Jejunum (tissue), 1 donor: ENCODE results near the gene HESX1.

DNA sequence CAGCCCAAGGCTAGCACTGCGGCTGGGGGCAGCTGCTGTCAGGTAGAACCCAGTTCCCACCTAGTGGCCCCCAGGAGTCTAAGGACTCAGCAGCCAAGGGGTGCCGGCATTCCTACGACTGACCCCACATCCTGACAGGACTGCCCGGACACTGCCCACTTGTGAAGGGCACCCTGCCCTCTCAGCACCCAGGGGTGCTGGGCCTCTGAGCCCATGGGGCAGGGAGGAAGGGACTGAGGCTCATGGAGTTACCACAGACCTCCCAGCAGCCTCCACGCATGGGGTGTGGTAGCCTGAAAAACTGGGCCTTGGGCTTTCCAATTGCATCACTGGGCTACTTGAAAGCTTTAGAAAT, 13.3 kb downstream of the TKT start:
- PRO-cap = no peak

DNA sequence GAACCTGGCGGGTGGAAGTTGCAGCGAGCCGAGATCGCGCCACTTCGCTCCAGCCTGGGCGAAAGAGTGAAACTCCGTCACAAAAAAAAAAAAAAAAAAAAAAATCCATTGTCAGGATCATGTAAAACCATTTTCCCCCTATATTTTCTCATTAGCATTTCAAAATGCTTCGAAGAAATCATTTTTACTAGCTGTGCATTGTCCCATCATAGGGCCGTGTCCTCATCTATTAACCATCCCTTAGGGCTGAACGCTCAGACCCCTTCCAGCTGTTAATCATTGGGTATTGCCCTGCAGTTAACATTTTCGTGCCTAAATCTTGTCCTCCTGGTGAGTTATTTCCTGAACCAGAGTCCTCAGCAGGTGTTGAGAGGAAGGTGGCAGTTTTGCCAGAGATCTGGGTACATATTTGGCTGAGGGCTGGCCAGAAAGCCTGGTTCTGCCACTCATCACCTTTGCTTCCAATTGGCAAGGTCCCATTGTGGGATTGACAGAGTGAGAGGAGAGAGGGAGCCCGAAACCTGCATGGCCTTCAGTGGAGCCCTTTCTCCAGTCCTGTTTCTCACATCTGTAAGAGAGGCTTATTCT, 8.7 kb upstream of the TKT start:
- PRO-cap = no peak

- PRO-cap = no peak
Measured at GRCh38 chr3:53308049-53308603, 39.2 kb downstream of the DCP1A start.

- PRO-cap = no peak
Measured at GRCh38 chr3:53477891-53478842, 16.2 kb upstream of the CACNA1D start.

- PRO-cap = no peak
Measured at GRCh38 chr3:53496129-53496299, 1.6 kb downstream of the CACNA1D start.

DNA sequence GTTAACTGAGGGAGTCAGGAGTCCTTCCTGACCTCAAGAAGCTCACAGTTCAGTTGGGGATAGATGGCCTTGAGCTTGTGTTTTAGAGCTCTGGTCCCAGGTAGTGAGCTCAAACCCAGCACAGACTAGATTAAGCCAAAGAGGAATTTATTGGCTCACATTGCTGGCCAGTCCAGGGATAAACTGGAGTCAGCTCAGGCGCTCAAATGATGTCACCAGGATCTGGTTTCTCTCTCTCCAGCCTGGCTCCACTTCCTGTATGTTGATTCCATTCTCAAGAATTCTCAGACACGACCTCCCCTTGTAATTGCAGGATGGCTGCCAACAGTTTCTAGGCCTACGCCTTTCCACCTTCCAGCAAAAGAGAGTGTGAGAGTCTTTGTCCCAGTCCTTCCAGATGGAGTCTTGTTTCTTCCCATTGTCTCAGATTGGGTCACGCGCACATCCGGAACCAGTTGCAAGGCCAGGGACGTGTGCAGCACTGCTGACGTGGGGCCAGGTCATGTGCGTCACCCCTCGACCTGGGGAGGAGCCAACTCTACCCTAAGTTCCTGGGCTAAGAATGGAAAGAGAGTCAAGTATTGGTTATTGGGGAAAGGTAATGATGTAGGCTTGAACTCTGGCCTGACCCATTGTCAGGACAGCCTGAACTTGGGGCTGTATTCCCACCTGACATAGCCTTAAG, 31.4 kb downstream of the CACNA1D start:
- PRO-cap = no peak

- PRO-cap = no peak
Measured at GRCh38 chr3:53804823-53805500, 41.3 kb downstream of the CHDH start.

- PRO-cap = no peak
Measured at GRCh38 chr3:53816013-53816842, 30.0 kb downstream of the CHDH start.

DNA sequence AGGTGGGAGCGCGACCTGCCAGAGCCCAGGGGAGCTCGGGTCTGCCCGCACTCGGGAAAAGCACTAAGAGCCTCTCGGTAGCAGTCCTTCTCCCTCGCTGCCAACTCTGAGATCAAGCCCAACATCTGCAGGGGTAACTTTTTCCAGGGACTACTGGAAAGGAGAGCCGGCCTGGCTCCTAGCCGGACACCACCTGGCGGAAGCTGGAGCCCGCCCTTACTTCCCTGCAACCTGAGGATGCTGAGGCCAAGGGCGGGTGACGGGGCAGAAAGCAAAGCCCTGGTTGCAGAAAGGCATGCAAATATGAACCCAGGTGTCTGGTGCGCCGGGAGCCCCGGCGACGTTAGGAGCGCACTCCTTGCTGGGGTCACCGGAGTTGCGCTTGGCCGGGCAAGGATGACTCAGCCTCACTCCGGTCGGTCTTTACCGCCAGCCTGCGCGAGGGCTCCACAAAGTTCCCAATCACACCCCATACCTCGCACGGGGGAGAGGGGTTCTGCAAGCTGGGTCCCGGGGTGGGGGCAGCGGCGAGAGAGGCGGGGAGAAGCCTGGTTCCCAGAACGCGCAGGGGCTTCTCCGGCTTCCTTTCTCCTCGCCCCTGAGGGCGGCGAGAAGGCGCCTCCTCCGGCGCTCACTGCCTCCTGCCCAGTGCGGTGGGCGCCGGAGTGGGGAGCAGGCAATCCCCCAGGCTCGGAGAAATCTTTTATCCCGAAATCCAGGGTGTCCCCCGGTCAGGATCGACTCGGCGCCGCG, 1.3 kb upstream of the CACNA2D3 start:
- PRO-cap = no peak

DNA sequence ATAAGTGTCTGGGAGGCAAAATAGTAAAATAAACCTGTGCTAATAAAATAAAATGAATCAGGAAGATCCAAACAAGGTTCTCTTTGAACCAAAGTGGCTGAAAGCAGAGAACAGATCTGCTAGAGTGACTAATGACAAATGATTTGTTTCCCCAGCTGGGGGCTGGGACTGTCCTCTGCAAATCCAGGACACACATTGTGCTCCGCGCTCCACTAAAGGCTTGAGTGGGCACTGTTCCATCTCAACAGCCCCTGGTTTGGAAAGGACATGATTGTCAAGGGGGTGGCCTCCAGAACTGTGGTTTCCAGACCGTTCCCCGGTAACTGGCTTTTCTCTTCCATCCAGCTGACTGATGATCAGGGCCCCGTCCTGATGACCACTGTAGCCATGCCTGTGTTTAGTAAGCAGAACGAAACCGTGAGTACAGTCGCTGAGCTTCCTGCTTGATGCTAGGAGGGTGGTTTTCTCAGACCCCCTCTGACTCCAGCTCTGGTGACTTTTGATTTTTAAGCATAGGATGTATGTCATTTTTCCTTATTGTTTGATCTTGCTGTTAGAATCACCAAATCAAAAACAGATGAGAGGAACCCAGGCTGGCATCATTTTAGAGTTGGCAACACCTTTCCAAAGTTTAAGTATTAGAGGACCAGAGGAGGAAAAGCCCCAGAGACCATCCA, 90.9 kb downstream of the LRTM1 start:
- PRO-cap = no peak

- PRO-cap = no peak
Measured at GRCh38 chr3:54966882-54967262, 39.0 kb upstream of the LRTM1 start.

DNA sequence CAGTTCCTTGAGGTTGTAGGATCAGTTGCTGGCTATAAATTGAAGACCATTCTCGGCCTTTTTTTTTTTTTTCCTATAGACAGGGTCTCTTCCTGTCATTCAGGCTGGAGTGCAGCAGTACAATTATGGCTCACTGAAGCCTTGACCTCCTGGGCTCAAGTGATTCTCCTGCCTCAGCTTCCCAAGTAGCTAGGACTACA, 207.0 kb upstream of the LRTM1 start:
- PRO-cap = no peak

GRCh38 chr3:56466939-56467434, 1.3 kb downstream of the ERC2 start:
- PRO-cap = no peak

- PRO-cap = no peak
Measured at GRCh38 chr3:56566399-56567274, 9.7 kb downstream of the CCDC66 start.

- PRO-cap = no peak
Measured at GRCh38 chr3:56918086-56918763, 116.5 kb upstream of the ARHGEF3 start.

- PRO-cap = no peak
Measured at GRCh38 chr3:57199847-57200238, at the start of gene HESX1. HESX1 (minus strand) TSS chr3:57199978.

GRCh38 chr3:57245805-57246551, 18.4 kb downstream of the APPL1 start:
- PRO-cap = no peak

DNA sequence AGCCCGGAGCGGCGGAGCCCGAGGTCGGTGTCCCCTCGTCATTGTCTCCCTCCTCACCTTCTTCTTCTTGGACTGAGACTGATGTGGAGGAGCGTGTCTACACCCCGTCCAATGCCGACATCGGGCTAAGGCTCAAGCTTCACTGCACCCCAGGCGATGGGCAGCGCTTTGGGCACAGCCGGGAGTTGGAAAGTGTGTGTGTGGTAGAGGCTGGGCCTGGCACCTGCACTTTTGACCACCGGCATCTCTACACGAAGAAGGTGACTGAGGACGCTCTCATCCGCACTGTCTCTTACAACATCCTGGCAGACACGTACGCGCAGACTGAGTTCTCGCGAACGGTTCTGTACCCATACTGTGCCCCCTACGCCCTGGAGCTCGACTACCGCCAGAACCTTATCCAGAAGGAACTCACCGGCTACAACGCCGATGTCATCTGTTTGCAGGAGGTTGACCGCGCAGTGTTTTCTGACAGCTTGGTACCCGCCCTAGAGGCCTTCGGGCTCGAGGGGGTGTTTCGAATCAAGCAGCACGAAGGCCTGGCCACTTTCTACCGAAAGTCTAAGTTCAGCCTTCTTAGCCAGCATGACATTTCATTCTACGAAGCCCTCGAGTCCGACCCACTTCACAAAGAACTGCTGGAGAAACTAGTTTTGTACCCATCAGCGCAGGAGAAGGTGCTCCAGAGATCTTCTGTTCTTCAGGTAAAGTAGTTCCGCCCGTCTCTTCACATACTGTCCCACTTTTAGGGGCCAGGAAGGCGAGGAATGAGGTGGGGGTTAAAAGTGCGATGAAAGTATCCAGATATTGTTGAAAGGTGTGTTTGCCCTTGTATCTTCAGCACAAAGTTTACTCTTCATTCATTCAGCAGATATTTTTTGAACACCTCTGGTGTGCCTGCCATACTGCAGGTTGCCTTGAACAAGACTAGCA, 1.2 kb downstream of the PDE12 start:
- PRO-cap = unidirectional peak, minus-strand start at position 326 of the sequence

GRCh38 chr3:57571318-57572183, 15.5 kb downstream of the PDE12 start:
- PRO-cap = no peak

GRCh38 chr3:57597505-57598395, 606 bp upstream of the ARF4 start:
- PRO-cap = bidirectional peak, plus-strand start at chr3:57597744, minus-strand start at chr3:57597344